Hair follicle dermal papilla cell (primary cell): Measurements from ENCODE around the gene NDST4.

DNA sequence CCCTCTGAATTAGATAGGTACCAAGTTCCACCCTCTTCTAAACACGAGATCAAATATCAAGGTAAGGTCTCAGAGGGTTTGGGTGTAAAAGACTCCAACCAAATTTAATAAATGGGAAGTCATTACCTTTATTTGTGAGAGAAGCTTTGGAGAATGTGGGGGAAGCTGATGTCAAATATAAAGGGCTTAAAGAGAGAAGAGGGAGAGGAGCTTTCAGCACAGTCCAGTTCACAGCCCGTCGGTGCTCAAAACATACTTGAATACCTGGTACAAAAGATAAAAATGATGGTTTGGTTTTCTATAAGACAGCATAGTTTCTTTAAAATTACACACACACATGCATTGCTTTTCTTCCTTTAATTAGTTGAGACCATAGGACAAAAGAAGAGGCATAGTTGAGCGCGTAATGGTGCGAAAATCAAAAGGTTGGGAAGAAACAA is 837 bp upstream of the GAR1 start:
- CAGE, long polyA plus RNA, result no peak

GRCh38 chr4:110632791-110633234 is 9.9 kb upstream of the PITX2 start:
- CAGE, long polyA plus RNA, result no peak

- CAGE, long polyA plus RNA, result no peak
These were observed 13.5 kb upstream of the PITX2 start for GRCh38 chr4:110636363-110636811.

DNA sequence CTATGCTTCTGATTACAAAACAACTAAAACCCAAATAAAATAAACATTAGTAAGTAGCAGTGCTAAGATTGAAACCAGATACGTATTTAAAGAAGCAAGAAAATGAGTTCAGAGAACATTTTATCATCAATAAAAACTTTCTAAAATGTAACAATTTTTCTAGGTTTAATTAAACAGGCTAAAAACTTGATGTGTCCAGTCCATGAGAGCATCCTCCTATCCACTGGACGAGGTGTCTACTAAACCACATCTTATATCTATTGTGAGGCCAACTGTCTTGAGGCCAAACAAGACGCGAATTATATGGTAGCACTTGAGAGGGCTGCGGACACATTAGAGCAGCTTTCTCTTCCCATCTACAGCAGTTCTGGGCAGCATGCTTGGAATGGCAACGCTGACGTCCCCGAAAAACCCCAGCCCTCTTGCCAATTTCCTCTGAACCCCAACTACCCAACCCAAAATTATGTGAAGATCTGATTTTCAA is 846 bp upstream of the AP1AR start:
- CAGE, long polyA plus RNA, result no peak

DNA sequence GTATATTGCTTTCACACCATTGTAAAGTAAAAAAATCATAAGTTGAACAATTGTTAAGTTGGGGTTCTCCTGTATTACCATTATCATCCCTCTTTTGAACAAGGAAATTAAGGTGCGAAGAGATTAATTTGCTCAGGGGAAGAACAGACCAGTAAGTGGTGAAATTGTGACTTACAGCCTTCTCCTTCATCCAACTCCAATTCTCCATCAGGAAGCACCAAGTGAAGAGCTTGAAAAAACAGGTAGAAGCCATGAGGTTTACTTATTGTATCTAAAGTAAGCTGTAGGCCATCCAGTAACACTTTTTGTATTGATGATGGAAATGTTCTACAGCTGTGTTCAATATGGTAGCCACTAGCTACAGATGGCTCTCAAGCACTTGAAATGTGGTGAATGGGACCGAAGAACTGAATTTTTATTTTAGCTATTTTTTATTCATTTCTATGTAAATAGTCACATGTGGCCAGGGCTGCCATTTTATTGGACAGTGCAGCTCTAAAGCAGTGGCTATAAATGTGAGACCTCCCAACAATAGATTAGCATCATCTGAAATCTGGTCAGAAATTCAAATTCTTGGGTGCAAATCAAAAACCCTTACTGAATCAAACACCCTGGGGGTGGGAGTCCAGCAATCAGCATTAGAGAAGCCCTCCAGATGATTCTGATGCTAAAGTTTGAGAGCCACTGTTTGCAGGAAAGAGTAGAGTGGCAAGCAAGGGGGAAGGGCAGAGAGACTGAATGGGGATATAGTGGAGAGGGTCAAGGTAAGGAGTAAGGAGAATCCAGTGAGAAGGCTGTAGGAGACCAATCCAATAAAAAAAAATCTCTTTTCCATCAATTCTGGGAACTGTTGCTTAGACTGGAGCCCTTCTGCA is 87.1 kb downstream of the ALPK1 start:
- CAGE, long polyA plus RNA, result no peak

- CAGE, long polyA plus RNA, result no peak
These were observed 180.9 kb downstream of the LARP7 start for GRCh38 chr4:112817573-112818478.

DNA sequence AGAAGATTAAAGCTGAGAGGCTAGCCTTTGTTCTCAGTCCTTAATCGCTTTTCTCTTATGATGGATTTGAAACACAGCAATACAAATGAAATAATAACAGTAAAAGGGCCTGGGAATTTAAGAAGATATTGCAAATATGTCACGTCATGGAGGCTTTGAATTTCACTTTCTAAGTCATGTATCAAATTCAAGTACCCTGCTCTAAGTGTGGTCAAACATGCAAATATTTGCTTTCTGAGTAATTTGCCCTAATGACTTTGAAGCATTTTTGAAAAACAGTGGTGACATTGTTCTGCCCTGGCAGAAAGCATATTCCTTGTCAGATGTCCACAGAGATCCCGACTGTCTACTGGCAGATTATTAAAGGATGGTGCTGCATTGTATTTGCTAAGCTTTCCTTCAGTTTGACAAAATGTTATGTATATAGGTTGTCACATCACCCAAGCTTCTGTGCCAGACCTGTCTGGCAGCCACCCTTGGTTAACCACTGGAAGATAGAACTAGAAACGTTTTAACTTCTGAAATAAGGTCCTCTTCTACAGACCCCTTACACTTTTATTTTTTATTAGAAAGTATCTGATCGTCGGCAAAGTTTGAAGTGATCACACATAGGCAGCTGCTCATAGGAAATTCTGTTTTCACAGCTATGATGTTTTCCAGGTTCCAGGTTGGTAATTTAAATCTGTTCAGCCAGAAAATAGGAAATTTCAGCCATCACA is 92.5 kb downstream of the ANK2 start:
- CAGE, long polyA plus RNA, result no peak

- CAGE, long polyA plus RNA, result no peak
These were observed 325.2 kb downstream of the CAMK2D start for GRCh38 chr4:113436308-113436758.

GRCh38 chr4:113467620-113468002 is 293.9 kb downstream of the CAMK2D start:
- CAGE, long polyA plus RNA, result no peak

GRCh38 chr4:113573717-113574542 is 187.6 kb downstream of the CAMK2D start:
- CAGE, long polyA plus RNA, result no peak

- CAGE, long polyA plus RNA, result no peak
These were observed 115.7 kb downstream of the CAMK2D start for GRCh38 chr4:113645776-113646211.

DNA sequence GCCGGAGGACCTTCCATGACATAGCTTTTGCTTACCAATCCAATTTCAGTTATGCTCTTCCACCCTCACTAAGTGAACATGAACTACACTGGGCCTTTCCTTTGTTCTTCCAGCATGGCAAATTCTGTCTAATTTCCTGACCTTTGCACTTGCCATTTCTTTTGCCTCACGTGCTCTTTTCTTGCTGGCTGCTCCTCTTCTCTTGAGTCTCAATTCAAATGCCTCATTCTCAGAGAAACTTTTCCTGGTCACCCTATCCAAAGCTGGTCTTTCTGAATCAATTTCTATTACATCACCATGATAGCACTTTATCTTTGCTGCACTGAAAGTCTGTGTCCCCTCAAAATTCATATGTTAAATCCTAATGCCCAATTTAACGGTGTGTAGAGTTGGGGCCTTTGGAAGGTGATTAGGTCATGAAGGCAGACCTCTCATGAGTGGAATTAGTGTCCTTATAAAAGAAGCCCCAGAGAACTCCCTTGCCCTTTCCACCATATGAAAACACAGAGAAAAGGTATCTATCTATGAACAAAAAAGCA is 32.1 kb downstream of the CAMK2D start:
- CAGE, long polyA plus RNA, result no peak

GRCh38 chr4:113741684-113742614 is 19.6 kb downstream of the CAMK2D start:
- CAGE, long polyA plus RNA, result no peak

DNA sequence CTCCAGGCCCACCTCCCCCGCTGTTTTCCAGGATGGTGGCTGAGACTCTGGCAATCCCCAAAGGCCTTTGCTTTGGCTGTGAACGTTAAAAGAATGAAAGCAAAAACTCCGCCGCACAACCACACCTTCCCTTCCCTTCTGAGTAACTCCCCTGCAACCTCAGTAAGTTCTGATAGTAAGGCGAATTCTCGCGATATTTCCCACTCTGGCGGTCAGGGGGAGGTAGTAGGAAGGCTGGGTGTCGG is 861 bp upstream of the CAMK2D start:
- CAGE, long polyA plus RNA, result no peak

DNA sequence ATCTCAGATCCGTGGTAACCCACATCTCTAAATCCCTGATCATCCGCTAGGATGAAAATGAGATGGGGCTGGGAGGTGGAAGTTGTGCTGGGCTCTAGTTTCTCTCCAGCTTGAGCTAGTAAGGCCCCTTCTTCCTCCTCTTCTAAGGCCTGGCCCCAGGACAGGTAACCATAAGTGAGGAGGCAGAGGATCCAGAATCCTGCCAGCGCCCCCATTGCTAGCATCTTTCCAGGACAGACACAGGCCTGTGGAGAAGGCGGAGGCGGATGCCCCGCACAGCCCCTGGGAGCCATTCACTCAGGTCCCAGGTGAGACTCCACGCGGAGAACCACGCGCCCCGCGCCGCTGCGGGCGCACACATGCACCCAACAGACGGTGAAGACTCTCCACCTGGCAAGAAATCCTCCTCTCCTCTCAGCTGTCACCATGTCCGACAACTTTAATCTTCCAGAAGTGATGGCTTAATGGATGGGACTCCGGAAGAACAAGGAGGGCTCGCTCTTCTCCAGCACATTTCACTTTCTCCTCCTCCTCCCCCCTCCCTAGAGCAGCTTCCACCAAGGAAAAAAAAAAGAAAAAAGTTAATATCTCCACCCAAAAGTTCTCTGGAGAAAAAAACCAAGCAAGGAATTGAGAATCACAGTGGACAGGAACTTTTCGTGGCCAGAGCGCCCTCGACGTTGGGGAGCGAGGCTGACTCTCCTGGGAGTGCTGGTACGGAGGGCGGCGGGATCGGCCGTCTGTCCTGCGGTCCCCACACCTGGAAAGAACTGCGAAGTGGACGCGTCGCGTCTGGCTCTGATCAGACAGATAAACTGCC is 695 bp downstream of the ARSJ start:
- CAGE, long polyA plus RNA, result no peak

GRCh38 chr4:114004380-114004928 is 25.0 kb upstream of the ARSJ start:
- CAGE, long polyA plus RNA, result no peak

GRCh38 chr4:114616511-114616972 is 17.9 kb downstream of the UGT8 start:
- CAGE, long polyA plus RNA, result no peak

DNA sequence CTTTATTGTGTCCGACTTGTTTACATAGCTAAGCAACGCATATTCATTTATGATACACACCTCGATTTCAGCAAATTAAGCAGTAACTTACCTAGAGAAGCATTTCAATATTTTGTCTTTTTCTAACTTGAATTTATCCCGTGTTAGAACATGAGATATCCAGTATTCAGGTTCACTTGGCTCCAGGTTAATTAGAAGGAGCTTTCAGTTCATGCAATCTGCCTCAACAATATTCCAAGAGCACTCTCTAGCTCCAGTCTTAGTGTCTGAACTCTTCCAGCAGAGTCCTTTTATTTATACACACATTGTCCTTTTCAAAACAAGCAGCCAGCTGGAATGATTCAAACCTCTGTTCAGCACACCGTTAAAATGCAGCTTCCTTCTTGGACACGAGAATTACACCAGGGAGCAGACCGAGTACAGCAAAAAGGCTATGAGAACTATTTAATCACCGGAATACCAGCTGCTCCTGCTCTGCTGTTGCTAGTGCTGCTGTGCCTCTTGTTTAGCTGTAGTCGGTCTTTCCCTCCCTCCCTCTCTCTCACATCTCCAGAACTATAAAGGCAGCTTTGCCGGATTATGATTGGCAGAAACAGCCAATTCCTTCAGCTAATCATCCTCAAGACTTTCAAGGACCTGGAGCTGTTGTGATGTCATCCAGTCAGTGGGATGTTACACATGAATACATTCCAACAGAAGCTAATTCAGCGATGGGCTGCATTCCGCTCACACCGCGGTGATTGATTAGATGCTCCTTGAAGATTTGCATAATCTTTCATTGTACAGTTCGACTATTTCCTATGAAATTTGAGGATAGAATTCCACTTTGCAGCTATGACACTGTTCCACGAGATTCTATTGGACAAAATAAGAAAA is at the start of gene NDST4:
TSS of gene NDST4 (minus strand) at position 268 of the 876 bp plus-strand sequence.
- CAGE, long polyA plus RNA, result no peak

DNA sequence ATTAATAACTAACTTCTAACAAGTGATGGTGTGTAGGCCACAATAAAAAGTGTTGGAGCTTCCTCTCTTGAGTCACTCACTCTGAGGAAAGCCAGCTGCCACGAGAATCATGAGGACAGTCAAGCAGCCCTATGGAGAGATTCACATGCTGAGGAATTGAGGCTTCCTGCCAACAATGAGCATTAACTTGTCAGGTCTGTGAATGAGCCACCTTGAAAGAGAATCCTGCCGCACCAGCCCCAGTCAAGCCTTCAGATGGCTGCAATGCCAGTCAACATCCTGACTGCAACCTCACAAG is 76.7 kb downstream of the PRSS12 start:
- CAGE, long polyA plus RNA, result no peak

- CAGE, long polyA plus RNA, result no peak
These were observed 543 bp upstream of the SEC24D start for GRCh38 chr4:118836269-118837069.